ENCODE results near the gene ADGRB2.

DNA sequence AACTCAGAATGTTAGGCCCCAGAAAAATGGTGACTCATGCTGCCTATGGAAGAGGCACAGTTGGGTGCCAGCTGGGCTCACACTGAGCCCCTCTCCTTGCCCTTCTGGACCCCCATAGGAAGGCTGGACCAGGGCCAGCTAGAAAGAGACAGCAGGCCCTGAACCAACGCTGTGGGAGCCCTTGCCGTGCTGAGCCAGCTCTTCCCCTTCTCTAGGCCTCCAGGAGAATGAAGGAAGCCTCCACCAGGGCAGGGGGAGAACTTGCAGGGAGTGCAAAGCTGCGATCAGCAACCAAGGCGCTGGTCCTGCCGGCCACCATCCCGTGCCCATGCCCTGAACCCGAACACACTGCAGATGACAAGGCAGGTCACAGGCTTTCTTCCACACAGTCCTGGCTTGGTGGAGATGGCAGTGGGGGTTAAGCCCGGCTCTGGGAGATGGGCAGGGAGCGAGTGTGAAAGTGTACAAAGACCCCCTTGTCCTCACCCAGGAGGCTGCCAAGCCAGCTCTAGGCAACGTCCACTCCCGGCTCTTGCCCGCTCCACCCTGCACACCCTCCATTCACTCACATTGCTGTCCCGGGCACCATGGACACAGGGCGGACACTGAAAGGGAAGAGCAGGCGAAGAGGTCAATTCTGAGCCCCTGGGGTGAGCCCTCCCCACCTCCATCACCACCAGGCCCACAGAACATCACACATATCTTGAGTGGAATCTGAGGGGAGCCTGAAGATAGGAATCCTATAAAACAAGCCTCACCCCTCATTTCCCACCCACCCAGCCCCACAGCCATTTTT lies 9.0 kb downstream of the COL16A1 start:
- RAMPAGE, long total RNA = no peak
- RRBS, 2 experiments = 54 to 63% methylated on average over 3 to 6 of the region's 15 CpGs
CAGE:
- cytosol, long polyA minus RNA = no peak
- cytosol, long polyA plus RNA = no peak
- long polyA plus RNA = no peak
- nucleolus, long total RNA = no peak
- nucleus, long polyA plus RNA = no peak
- nucleus, long total RNA = no peak

GRCh38 chr1:31715455-31715910 lies 11.7 kb upstream of the COL16A1 start:
- RAMPAGE, long total RNA = no peak
- RRBS, 2 experiments = no CpG with 5 or more reads among the region's 30 CpGs
CAGE:
- cytosol, long polyA minus RNA = no peak
- cytosol, long polyA plus RNA = no peak
- long polyA plus RNA = no peak
- nucleolus, long total RNA = no peak
- nucleus, long polyA plus RNA = no peak
- nucleus, long total RNA = no peak

DNA sequence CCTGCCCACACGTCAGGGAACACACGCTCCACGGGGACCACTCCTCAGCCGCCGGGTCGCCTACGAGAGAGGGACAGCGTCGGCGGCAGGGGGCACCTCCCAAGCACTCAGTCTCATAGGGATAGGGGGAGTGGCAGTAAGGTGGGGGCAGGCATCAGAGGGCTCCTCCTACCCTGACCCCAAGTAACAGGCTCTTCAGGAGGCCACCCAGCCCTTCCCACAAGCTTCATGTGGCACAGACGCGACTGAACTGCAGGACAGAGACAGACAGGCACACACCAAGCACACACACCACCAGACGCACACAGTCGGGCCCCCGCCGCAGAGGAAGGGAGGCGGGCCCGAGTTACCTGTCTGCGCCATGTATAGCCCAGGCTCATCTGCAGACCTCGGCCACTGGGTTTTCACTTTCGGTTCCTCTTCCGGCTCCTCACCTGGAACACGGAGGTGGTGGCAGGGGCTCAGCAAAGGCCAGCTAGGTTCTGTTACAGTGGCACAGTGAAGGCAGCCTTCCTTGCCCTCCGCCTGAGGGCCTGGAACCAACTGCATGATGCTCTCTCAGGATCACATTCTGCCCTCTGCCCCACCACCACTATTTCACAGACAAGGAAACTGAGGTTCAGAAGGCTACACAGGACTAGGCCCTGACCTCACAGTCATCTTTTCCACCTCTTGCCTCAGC lies 19.7 kb downstream of the ADGRB2 start:
- RAMPAGE, long total RNA = no peak
- RRBS, 2 experiments = no CpG with 5 or more reads among the region's 24 CpGs
CAGE:
- cytosol, long polyA minus RNA = no peak
- cytosol, long polyA plus RNA = no peak
- long polyA plus RNA = no peak
- nucleolus, long total RNA = no peak
- nucleus, long polyA plus RNA = no peak
- nucleus, long total RNA = no peak

DNA sequence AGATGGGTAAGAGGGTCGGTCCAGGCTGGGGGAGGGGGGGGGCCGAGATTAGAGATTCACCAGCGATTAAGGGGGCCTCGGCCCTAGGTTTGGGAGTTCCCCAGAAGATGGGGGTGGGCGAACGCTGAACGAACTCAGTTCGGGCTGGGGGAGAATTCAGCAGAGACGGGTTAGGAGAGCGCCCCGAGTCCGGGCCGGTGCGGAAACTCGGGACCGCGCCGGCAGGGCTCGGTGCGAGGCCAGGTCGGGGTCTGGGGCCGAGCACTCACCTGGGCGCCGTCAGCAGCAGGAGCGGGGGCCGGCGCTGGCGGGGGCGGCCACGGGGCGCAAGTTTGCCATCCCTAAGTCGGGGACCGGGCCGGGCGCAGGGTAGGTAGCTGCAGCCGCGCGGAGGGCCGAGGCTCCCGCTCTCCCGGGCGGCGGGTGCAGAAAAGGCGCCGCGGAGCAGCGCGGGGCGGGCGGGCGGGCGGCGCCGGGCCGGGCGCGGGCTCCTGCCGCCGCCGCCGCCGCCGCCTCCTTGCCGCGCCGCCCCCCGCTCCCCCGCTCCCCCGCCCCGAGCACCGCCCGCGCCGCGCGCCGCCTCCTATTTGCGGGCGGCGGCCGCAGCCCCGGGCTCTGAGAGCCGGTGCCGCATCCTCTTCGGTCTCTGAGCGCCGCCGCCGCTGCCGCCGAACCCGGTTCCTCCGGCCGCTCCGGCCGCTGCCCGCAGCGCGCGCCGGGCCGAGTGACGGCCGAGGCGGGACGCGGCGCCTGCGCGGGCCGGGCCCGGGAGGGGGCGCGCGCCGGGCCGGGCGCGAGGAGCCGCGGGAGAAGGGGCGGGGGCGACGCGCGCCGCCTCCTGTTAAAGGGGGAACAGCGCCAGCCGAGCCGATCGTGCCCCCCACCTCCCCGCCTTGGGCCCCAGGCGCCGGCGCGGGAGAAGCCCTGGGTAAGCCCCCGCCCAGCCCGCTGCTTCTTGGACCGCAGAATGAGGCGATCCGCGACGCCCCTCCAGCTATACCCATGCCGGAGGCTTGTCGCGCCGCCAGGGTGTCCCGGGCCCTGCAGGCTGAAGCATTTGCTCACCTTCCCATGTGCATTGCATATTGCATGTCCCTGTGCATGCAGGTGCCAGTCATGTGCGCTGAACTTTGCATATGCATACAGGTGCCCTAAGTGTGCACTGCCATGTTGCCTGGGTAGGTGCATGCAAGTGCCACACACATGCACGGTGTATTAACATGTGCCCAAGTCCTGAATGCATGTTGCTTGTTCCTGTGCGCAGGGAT lies at the start of gene ADGRB2:
TSS of gene ADGRB2 (minus strand) at position 726 of the 1,268 bp plus-strand sequence.
- RAMPAGE, long total RNA = no peak
- RRBS, 2 experiments = 2 to 3% methylated on average over 58 to 62 of the region's 151 CpGs
CAGE:
- cytosol, long polyA minus RNA = no peak
- cytosol, long polyA plus RNA = no peak
- long polyA plus RNA = no peak
- nucleolus, long total RNA = no peak
- nucleus, long polyA plus RNA = no peak
- nucleus, long total RNA = no peak

DNA sequence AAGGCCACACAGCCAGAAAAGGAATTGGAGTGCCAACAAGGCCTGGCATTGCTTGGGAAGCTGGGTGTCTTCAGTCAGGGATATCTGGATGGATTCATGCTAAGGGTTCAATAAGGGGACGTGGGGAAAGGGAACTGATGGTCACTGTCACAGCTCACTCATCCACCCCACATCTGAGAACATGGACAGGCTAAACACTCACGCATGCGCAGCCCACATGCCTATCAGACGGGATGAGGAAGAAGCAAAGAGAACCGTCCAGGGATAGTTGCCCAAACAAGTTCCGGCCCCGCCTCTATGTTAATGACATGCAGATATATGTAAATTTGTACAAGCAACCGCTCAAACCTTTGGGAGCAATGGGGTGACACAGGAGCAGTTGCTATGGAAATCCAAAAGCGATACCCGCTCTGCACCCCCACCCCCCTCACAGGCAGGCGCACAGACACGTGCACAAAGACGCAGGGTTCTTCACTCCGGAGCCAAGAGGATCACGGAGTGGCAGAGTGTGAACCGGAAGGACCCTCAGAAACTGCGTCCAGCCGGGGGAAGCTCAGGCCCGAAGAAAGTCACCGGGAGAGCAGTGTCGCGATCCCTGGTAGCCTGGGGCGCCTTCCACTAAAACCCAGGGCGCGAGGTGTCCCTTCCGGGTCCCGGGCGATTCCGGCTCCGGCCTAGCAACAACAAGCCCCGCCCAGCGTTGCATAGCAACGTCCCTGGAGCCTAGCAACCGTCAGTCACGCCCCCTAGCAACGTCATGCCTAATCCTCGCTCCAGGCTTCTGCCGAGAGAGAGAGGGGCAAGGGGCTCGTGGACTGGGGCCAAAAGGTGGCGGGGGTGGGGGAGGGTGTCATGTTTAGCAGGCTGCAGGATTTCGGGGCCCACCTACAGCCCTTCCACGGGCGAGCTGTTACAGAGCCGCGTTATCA lies 24.1 kb upstream of the ADGRB2 start:
- RAMPAGE, long total RNA = no peak
- RRBS, 2 experiments = under 1 to 1% methylated on average over 6 to 8 of the region's 45 CpGs
CAGE:
- cytosol, long polyA minus RNA = no peak
- cytosol, long polyA plus RNA = no peak
- long polyA plus RNA = no peak
- nucleolus, long total RNA = no peak
- nucleus, long polyA plus RNA = no peak
- nucleus, long total RNA = no peak

GRCh38 chr1:31934635-31935625 lies 3.2 kb downstream of the PTP4A2 start:
- RAMPAGE, long total RNA = no peak
- RRBS, 2 experiments = no CpG with 5 or more reads among the region's 8 CpGs
CAGE:
- cytosol, long polyA minus RNA = start-site peak on the minus strand at chr1:31935017-31935023, 44 reads
- cytosol, long polyA plus RNA = no peak
- long polyA plus RNA = start-site peak on the minus strand at chr1:31935206-31935293, 65 and 22 reads in 2 replicates
- nucleolus, long total RNA = no peak
- nucleus, long polyA plus RNA = start-site peak on the minus strand at chr1:31935204-31935388, 54 and 57 reads in 2 replicates
- nucleus, long total RNA = no peak

DNA sequence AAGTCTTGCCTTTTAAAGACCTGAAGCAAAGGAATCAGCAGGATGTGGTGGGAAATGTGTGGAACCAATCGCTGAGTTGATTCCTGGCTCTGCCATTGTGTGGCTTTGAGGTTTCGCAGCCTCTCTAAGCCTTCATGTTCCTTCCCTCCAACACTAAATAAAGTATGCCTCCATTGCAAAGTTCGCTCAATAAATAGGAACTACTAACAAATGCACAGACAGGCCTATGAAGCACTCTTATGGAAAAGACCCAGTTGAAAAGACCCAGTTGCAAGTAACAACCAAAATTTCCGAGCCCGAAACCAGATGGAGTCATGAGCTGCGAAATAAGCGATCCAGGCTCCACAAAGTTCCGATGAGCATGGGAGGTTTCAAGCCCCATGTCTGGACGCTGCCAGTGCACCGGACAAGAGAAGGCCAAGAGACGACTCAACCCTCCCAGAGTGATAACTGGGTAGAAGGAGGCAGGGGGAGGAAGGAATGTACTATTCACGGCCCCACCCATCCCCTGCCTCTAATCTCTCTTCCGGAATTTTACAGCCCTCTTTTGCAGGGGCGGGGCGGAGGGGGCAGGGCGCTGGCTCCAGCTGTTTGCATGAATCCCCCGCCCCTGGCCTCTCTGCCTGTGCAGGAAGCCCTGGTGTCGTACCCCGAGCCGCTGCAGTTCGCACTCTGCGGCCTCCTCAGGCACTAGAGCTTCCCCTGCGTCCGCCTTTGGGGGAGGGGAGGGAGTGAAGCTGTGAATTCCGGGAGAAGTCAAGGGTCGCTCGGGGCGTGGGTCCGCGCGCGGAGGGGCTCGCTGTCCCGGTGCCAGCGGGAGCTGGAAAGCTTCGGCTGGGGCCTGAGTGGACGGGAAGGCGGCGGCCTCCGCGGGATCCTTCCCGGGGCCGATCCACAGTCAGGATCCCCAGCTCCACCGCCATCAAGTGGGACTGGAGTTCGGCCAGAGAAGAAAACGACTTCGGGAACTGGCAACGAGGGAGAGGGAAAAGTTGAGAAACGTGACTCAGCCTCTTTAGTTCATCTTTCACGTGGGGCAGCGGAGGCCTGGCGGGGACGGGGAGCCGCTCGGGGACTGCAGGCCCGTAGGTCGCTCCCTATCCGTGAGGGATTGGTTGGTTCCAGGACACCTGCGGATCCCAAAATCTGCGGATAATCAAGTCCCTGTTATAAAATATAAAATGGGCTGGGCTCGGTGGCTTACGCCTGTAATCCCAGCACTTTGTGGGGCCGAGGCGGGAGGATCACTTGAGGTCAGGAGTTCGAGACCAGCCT lies 6.2 kb upstream of the PTP4A2 start:
- RAMPAGE, long total RNA = start-site peak on the plus strand centred at position 637 of the sequence, 49 bp wide, 19 and 18 reads in 2 replicates
- RRBS, 2 experiments = under 1 to 1% methylated on average over 18 of the region's 65 CpGs
CAGE:
- cytosol, long polyA minus RNA = start-site peak on the minus strand centred at position 430 of the sequence, 46 bp wide, 55 reads
- cytosol, long polyA plus RNA = no peak
- long polyA plus RNA = no peak
- nucleolus, long total RNA = no peak
- nucleus, long polyA plus RNA = start-site peak on the minus strand centred at position 451 of the sequence, 117 bp wide, 26 and 42 reads in 2 replicates
- nucleus, long total RNA = no peak

DNA sequence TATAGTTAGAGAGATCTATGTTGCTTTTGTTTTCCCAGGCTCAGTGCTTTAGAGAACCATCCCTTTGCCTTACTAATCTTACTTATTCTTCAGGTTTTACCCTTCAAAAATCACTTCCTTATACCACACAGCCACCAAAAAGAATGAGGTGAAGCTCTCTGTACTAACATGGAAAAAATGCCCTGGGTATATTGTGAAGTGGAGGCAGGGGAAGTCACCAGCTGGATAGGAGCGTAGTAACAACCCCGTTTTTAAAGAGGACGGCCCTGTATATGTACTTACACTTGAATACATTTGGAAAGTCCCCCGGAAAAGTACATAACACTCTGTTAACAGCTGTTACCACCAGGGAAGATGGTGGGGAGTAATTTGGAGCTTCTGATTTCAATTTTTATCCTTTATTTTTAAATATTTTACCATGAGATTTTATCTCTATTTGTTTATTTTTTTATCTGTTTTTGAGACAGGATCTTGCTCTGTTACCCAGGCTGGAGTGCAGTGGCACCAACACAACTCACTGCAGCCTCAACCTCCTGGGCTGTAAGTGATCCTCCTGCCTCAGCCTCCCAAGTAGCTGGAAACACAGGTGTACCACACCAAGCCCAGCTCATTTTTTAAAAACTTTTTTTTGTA lies 28.2 kb upstream of the KHDRBS1 start:
- RAMPAGE, long total RNA = no peak
- RRBS, 2 experiments = no CpG with 5 or more reads among the region's 4 CpGs
CAGE:
- cytosol, long polyA minus RNA = no peak
- cytosol, long polyA plus RNA = no peak
- long polyA plus RNA = no peak
- nucleolus, long total RNA = no peak
- nucleus, long polyA plus RNA = no peak
- nucleus, long total RNA = no peak

DNA sequence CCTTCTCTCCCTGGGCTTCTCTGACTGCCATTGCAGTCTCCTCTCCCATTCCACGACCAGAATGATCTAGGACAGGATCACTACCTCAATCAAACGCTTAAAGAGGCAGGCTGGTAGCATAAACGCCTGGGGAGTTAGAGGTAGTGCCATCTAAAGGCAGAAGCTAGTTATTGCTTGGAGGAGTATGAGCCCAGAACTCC lies 10.2 kb upstream of the KHDRBS1 start:
- RAMPAGE, long total RNA = no peak
- RRBS, 2 experiments = no CpG with 5 or more reads among the region's 3 CpGs
CAGE:
- cytosol, long polyA minus RNA = no peak
- cytosol, long polyA plus RNA = no peak
- long polyA plus RNA = no peak
- nucleolus, long total RNA = no peak
- nucleus, long polyA plus RNA = no peak
- nucleus, long total RNA = no peak

DNA sequence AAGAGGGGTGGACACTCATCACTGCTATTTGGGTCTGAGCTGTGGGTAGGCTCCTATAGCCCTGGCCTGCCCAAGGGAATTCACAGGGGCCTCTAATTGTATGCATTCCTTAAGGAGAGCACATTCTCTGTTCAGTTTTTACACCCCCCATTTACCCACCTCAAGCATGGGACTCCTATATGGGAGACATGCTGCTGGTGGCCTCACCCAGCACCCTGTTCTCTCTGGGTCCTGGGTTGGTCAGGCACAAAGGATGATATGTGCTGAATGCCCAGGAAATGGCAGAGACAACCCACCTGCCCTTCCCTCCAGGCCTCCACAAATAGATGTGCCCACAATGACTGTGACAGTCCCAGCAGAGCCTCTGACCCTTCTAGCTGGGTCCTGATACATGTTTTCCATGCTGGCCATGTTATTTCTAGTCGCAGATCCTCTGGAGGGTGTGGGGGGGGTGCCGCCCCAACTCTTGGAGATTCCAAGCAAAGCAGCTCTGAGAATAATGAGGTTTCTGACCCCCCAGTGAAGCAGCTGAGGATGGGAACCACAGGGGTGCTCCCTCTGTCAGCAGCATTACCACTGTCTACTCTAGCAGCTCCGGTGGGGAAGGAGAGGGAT lies 1.4 kb upstream of the CCDC28B start:
- RAMPAGE, long total RNA = no peak
- RRBS, 2 experiments = no CpG with 5 or more reads among the region's 3 CpGs
CAGE:
- cytosol, long polyA minus RNA = no peak
- cytosol, long polyA plus RNA = no peak
- long polyA plus RNA = no peak
- nucleolus, long total RNA = no peak
- nucleus, long polyA plus RNA = no peak
- nucleus, long total RNA = no peak

- RAMPAGE, long total RNA = no peak
- RRBS, 2 experiments = no CpG with 5 or more reads among the region's 14 CpGs
CAGE:
- cytosol, long polyA minus RNA = no peak
- cytosol, long polyA plus RNA = no peak
- long polyA plus RNA = no peak
- nucleolus, long total RNA = no peak
- nucleus, long polyA plus RNA = no peak
- nucleus, long total RNA = no peak
Measured at GRCh38 chr1:32223617-32224816, 1.8 kb downstream of the EIF3I start.

DNA sequence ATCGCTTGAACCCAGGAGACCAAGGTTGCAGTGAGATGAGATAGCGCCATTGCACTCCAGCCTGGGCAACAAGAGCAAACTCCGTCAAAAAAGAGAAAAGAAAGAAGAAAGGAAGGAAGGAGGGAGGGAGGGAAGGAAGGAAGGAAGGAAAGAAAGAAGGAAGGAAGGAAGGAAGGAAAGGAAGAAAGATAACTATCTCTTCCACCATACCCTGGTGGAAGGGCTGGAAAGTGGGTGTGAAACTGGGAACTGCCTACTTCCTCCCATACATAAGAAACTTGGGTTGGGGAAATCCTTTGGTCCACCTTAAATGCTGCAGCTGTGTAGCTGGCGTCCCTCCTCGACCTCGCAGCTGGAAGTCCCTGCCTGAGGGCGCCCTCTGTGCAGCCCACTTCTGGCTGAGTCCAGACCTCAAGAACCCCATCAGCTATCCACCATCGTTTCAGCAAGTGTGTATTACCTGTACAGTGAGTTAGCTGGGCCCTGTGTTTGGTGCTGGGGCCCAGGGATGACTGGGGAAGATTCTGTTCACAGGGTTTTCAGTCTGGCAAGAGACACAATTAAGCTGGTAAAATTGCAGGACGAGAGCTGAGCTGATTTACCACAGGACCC lies 4.6 kb upstream of the FAM167B start:
- RAMPAGE, long total RNA = no peak
- RRBS, 2 experiments = no CpG with 5 or more reads among the region's 9 CpGs
CAGE:
- cytosol, long polyA minus RNA = no peak
- cytosol, long polyA plus RNA = no peak
- long polyA plus RNA = no peak
- nucleolus, long total RNA = no peak
- nucleus, long polyA plus RNA = no peak
- nucleus, long total RNA = no peak

DNA sequence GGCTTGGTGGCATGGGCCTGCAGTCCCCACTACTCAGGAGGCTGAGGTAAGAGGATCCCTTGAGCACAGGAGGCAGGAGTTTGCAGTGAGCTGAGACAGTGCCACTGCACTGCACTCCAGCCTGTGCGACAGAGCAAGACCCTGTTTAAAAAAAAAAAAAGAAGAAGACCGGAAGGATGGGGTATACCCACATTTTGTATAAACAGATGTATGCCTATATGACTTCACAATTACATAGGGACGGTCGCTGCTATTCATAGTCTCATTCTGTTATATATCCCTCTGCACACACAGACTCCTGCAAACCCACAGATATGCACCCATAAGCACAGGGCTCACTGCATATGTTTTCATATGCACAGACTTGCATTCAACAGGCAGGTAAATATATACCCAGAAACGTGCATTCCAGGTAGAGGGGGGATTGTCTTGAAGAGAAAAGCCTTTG lies 12.7 kb downstream of the LCK start:
- RAMPAGE, long total RNA = no peak
- RRBS, 2 experiments = no CpG with 5 or more reads among the region's 5 CpGs
CAGE:
- cytosol, long polyA minus RNA = no peak
- cytosol, long polyA plus RNA = no peak
- long polyA plus RNA = no peak
- nucleolus, long total RNA = no peak
- nucleus, long polyA plus RNA = no peak
- nucleus, long total RNA = no peak

DNA sequence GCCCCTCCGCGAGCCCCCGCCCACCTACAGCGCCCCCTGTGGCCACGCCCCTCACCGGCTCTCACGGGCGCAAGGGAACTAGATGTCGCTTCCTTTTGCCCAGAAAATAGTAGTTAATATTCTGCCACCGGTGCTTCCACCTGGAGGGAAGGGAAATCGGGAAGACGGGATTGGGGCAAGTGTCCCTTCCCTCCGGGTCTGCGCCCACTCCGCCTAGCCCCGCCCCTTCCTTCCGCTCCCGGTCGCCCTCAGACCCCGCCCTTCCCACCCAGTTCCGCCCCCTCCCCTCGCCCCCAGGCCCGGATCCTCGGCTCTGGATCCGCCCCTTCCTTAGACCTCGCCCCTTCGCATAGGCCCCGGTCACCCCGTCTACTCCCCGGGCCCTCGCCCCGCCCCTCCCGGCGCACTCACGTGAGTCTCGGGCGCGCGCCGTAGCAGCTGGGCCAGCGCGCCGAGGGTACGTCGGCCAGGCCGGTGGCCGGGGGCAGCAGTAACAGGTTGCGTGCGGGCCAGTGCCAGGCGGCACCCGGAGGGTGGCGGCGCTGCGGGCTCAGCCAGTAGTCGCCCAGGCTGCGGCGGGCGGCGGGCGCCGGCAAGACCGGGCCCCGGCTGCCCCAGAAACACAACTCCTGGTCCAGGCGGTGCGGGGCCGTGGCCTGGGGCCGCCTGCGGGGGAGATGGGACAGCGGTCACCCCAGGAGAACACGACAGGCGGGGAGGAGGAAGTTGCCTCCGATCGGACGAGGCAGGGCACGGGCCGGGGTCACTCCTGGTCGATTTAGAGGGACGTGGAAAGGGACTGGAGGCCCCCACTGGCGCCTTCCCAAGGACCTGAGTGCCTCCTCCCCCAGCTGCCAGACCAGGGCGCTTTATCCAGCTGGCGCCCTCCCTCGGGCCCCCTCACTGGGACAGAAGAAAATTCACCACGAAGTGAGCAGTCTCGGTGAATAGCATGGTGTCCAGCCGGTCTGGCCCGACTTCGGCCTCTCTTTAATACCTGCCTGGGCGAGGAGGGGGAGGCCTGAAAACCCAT lies 10.8 kb downstream of the FAM229A start:
- RAMPAGE, long total RNA = no peak
- RRBS, 2 experiments = 4% methylated on average over 51 to 55 of the region's 88 CpGs
CAGE:
- cytosol, long polyA minus RNA = no peak
- cytosol, long polyA plus RNA = no peak
- long polyA plus RNA = no peak
- nucleolus, long total RNA = no peak
- nucleus, long polyA plus RNA = no peak
- nucleus, long total RNA = no peak

DNA sequence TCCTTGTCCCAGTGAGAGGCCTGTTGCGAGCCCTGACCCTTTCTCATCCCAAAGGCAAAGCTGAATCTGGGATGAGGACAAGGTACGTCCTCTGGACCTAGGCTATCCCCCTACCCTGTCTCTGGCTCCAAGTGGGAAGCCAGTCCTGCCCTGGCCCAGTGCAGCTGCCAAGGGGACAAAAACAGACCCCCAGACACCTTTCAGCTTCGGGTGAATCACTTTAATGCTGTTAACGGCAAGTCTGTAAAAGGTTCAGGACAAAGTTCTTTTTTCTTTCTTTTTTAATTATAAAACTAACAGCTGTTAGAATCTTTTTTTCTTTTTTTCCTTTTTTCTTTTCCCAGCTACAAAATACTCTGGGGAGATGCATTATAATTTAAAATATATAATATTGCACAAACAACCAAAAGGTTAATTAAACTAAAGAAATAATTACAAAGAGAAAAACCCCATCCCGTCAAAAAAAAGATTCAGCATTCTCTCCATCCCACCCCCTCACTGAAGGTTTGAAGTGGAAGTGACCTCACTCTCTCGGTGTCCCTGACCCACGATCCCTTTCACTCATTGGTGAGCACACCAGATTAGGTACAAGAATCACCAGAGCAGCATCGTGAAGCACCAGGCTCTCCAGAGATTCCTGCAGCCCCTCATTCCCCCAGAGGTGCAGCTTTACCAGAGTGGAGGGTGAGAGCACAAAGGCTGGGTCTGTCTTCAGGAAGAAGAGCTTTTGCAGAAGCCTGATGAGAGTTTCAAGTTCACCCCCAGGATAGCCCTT lies 2.8 kb downstream of the TSSK3 start:
- RAMPAGE, long total RNA = no peak
- RRBS, 2 experiments = no CpG with 5 or more reads among the region's 8 CpGs
CAGE:
- cytosol, long polyA minus RNA = no peak
- cytosol, long polyA plus RNA = no peak
- long polyA plus RNA = no peak
- nucleolus, long total RNA = no peak
- nucleus, long polyA plus RNA = no peak
- nucleus, long total RNA = no peak

DNA sequence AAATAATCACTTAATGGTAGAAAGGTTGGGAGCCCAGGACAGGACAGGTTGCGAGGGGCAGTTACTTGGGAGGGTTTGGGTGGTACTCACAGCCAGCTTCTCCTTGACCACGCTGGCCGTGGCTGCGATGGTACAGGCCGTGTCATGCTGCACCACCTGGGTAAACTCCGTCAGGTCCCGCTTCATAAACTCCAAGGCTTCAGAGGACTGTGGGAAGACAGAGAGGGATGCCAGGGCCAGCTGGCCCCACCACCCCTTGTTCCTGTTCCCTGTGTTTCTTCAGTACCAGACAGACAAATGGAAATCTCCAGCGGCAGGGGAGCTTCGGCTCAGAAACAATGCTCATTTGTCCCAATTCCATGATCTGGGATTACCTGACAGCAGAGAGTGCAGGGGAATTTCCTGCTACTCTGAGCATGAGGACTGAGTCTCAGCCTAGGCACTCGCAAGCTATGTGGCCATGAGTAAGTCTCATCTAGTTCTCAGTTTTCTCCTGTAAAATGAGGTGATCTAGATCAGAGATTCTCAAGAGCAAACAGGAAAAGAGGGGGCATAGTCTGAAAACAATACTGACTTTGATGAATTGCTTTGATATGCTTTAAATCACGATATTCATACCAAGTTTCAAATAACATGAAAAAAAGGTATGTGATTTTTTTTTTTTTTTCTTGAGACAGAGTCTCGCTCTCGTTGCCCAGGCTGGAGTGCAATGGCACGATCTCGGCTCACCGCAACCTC lies 7.4 kb downstream of the BSDC1 start:
- RAMPAGE, long total RNA = no peak
- RRBS, 2 experiments = no CpG with 5 or more reads among the region's 16 CpGs
CAGE:
- cytosol, long polyA minus RNA = no peak
- cytosol, long polyA plus RNA = no peak
- long polyA plus RNA = no peak
- nucleolus, long total RNA = no peak
- nucleus, long polyA plus RNA = no peak
- nucleus, long total RNA = no peak

DNA sequence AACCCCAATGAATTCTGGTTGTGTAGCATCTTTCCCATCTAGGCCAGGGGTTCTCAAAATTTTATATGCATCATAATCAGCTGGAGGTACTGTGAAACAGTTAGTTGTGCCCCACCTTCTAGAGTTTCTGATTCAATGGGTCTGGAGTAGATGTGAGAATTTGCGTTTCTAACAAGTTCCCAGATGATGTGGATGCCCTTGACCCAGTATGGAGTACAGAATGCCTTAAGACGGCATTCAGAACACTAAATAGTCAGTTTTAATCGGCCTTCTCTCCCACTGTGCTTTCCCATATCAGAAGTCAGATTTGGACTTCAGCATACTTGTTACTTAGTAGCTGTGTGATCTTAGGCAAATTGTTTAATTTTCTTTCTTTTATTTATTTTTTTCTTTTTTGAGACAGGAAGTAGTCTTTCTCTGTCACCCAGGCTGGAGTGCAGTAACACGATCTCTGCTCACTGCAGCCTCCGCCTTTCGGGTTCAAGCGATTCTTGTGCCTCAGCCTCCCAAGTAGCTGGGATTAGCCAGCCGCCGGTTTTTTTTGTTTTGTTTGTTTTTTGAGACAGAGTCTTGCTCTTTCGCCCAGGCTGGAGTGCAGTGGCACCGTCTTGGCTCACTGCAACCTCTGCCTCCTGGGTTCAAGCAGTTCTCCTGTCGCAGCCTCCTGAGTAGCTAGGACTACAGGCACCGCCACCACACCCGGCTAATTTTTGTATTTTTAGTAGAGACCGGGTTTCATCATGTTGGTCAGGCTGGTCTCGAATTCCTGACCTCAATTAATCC lies 5.0 kb downstream of the RBBP4 start:
- RAMPAGE, long total RNA = no peak
- RRBS, 2 experiments = no CpG with 5 or more reads among the region's 16 CpGs
CAGE:
- cytosol, long polyA minus RNA = no peak
- cytosol, long polyA plus RNA = no peak
- long polyA plus RNA = no peak
- nucleolus, long total RNA = no peak
- nucleus, long polyA plus RNA = no peak
- nucleus, long total RNA = no peak

GRCh38 chr1:32704061-32704528 lies 1.5 kb upstream of the SYNC start:
- RAMPAGE, long total RNA = no peak
- RRBS, 2 experiments = no CpG with 5 or more reads among the region's 10 CpGs
CAGE:
- cytosol, long polyA minus RNA = no peak
- cytosol, long polyA plus RNA = no peak
- long polyA plus RNA = no peak
- nucleolus, long total RNA = no peak
- nucleus, long polyA plus RNA = no peak
- nucleus, long total RNA = no peak

DNA sequence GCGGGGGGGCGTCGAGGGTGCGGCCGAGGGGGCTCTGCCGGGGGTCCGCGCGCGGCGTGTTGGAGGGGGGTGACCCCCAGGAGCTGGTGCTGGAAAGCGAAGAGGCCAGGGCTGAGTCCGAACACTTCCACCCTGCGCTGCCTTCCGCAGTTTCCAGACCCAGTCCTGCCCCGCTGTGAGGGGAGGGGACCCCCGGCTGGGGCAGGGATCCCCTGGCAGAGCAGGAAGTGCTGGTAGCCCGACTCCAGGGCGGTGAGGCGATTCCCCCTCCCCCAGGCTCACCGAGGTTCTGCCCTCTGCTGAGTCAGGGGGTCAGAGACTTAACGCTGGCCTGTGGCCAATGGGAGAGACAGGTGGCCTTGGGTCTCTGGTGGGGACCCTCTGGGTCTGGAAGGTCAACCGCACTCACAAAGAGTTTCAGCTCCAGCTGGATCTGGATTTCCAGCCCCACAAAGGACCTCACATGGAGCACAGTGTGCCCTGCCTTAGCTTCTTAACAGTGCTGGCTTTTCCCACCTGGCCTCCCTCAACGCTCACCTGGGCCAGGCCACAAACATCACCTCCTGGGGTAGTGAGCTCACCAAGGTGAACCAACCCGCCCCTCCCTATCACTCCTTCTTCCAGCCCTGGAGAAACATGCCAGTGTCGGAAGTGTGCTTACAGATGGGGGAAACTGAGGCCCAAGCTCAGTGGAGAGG lies 736 bp downstream of the KIAA1522 start:
- RAMPAGE, long total RNA = no peak
- RRBS, 2 experiments = 5% methylated on average over 5 of the region's 26 CpGs; no CpG with 5 or more reads in 1 of the 2 experiments
CAGE:
- cytosol, long polyA minus RNA = no peak
- cytosol, long polyA plus RNA = no peak
- long polyA plus RNA = no peak
- nucleolus, long total RNA = no peak
- nucleus, long polyA plus RNA = no peak
- nucleus, long total RNA = no peak

All from GM12878 (cell line).